HT1080 (cell line): ENCODE measurements around a stretch of chr15.

DNA sequence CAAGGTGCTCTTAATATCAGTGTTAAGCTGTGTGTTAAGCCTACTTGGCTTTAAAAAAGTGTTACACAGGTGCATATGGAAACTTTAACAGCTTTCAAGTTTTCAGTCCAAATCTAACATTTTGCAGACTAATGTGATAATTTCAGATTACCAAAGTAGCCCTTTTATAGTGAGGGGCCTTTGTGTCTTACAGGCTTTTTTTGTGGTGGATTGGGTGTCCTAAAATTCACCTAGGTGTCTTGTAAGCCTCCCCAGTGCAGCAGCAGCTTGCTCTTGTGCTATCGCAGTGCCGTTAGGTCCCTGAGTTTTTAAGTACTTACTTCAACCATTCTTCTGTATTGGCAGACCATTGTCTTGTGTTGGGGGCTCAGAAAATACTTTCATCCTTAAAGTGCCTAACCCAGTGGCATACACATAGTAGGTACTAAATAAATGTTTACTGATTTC, 2.0 kb downstream of the PDE8A start:
RAMPAGE:
- cytosol, long total RNA, result no peak
- long total RNA, result no peak
- nucleus, long total RNA, result no peak

GRCh38 chr15:85005540-85006215, 24.0 kb downstream of the PDE8A start:
RAMPAGE:
- cytosol, long total RNA, result no peak
- long total RNA, result no peak
- nucleus, long total RNA, result no peak

DNA sequence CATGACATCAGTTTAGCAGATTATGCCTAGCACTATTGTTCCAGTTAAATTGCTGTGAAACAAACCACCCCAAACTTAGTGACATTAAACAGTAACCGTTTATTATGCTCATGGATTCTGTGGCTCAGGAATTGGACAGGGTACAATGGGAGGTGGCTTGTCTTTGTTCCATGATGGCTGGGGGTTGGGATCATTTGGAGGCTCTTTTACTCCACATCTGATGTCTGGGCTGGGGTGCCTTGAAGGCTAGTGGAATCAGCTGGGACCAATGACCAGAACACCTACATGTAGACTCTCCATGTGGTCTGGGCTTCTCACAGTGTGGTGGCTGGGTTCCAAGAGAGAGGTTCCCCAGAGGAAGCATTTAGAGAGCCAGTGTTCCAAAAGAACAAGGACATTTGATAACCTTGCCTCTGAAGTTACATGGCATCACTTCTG, 44.5 kb downstream of the PDE8A start:
RAMPAGE:
- cytosol, long total RNA, result no peak
- long total RNA, result no peak
- nucleus, long total RNA, result no peak

GRCh38 chr15:85030124-85031243, 48.8 kb downstream of the PDE8A start:
RAMPAGE:
- cytosol, long total RNA, result no peak
- long total RNA, result no peak
- nucleus, long total RNA, result no peak

DNA sequence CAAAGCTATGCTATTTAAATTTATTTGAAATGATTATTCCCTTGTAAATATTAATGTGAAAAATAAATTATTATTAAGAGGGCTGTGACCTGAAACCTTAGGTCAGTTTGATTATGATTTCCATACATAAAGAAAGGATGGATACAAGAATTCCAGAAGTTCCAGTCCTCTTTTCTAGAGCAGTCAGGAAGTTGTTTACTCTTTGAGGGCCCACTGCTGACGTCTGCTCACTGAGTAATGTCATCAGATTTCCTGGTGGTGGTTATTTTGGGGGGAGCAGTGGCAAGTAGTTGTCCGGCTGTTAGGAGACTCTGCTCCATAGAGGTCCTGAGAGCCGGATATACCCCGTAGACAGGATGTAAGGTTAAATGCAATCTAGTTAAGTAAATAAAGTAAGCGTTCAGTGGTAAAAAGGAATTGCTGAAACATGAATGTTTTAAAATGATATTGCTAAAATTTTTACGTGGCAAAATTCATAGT, 65.5 kb downstream of the PDE8A start:
RAMPAGE:
- cytosol, long total RNA, result no peak
- long total RNA, result no peak
- nucleus, long total RNA, result no peak

DNA sequence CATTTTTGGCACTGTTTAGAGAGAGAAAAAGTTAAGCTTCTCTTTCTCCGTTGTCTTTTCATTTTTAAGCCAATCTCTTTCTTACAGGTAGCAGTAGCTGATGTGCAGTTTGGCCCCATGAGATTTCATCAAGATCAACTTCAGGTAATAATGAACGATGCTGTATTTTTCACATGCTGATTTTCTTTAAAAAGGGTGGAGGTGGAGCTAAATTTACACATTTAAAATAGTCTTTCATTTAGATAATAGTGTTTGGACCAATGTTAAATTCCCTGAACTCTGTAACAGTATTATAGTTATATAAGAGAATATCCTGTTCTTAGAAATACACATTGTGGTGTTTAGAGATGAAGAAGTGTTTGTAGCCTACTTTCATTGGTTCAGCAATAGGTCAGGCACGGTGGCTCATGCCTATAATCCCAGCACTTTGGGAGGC, 82.6 kb downstream of the PDE8A start:
RAMPAGE:
- cytosol, long total RNA, result no peak
- long total RNA, result no peak
- nucleus, long total RNA, result no peak

RAMPAGE:
- cytosol, long total RNA, result no peak
- long total RNA, result no peak
- nucleus, long total RNA, result start-site peak on the minus strand at chr15:85234704-85234732, 43 and 16 reads in 2 replicates
Observed at GRCh38 chr15:85234452-85235105, 145.8 kb upstream of the AKAP13 start.

RAMPAGE:
- cytosol, long total RNA, result no peak
- long total RNA, result no peak
- nucleus, long total RNA, result no peak
Observed at GRCh38 chr15:85335436-85335975, 44.9 kb upstream of the AKAP13 start.

RAMPAGE:
- cytosol, long total RNA, result no peak
- long total RNA, result no peak
- nucleus, long total RNA, result no peak
Observed at GRCh38 chr15:85494039-85494917, 113.9 kb downstream of the AKAP13 start.

DNA sequence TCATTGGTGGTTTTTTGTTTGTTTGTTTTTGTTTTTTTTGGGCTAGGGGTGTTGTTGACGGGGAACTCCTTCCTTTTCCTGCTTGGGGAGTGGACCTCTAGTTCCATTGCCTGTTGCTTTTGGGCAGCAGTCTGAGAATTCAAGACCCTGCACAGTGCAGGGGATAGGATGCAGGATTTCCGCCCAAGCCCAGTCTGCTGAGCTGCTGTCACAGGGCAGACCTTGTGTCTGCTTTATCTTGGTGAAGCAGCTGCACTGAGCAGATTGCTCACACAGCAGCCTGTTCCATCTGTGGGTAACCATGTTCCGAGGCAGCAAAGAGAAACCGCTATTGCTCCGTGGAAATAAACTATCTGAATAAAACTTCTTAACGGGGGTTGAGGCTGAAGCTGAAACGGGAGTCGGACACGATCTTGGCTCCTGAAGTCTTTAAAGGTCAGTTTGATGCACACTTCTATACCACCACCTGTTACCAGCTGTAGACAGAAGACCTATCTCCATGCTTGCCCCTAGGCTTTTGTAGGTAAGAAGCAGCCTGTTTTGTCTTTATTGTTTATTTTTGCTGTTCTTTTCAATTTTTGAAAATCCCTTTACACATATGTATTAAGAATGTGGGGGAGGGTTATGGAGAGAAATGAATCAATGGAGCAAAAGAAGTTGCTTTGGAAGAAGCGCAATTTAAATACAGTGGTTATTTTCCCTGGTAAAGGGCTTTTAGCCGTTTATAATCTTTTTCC, 202.4 kb downstream of the AKAP13 start:
RAMPAGE:
- cytosol, long total RNA, result no peak
- long total RNA, result no peak
- nucleus, long total RNA, result no peak

GRCh38 chr15:85605124-85605543, 189.6 kb downstream of the KLHL25 start:
RAMPAGE:
- cytosol, long total RNA, result no peak
- long total RNA, result no peak
- nucleus, long total RNA, result no peak

DNA sequence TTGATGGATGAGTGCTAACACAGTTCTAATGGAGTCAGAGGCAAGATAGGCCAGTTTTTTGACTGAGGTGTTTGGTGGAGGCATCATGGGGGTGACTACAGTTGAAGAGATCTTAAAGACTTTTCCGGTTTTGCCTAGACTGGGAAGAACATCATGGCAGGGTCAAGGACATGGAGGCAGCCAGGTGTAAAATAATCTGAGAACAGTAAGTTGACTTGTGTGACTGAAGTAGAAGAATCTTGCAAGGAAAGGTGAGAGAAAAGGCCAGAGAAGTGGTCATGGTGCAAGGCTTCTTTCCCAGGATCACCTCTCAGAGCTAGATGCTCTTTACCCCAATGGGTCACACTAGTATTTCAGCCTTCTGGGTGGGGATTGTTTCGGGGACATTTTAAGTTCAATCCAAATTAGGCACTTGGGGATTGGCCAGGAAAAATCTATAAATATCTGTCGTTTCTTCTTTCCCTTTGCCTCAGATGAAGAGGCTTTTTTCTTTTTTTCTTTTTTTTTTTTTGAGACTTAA, 188.1 kb downstream of the KLHL25 start:
RAMPAGE:
- cytosol, long total RNA, result no peak
- long total RNA, result no peak
- nucleus, long total RNA, result no peak

DNA sequence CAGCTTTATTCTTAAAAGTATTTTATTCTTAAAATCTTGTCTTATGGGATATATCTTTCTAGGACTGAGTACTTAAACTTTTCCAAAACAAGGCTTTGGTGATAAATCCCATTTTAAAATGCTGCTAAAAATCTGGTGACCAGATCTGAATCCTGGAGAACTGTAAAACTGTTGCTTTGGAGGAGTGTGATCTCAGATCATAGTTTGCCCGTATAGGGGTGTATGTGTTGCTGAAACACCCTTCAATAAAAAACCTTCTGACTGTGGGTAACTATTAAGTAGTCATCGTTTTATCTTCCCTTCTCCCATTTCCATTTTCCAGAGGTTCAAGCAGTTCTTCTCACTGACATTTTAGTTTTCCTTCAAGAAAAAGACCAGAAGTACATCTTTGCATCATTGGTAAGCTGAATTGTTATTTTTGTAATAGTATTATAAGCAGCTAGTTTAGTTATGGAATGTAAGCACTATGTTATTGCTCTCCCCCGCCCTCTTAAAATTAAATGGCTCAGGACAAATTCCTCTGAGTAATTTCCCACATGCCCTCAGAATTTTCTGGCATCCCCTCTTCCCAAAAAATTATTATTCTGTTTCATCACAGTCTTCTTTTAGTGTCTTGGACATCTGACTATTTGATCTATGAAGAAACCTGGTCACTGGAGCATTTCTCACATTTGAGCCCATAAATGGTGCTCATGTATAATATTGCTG, 68.5 kb downstream of the KLHL25 start:
RAMPAGE:
- cytosol, long total RNA, result no peak
- long total RNA, result no peak
- nucleus, long total RNA, result no peak

DNA sequence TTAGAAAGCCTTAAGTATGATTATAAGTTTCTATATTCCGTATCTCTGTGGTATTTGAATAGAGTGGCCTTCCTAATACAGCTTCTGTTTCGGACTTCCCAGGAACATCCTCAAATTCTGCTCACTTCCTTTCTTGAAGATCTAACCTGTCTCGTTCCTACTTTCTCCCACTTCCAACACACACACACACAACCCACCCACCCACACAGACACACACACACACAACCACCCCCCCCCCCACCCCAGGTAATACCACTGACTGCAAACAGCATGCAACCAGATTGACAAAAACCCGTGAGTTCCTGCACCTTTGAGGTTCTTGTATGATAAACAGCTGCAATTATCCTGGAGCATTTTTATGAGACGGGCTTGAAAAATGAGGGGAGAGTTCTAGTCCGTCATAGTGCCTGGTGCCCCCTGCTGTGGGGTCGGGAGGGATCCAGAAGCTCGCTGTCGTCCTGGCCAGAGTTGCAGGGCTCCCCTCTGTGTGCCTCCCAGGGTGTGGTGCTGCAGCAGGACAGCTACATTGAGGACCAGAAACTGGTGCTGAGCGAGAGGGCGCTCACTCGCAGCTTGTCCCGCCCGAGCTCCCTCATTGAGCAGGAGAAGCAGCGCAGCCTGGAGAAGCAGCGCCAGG, 54.1 kb downstream of the KLHL25 start:
RAMPAGE:
- cytosol, long total RNA, result no peak
- long total RNA, result no peak
- nucleus, long total RNA, result no peak

RAMPAGE:
- cytosol, long total RNA, result no peak
- long total RNA, result no peak
- nucleus, long total RNA, result no peak
Observed at GRCh38 chr15:85838634-85839269, 44.0 kb upstream of the KLHL25 start.

DNA sequence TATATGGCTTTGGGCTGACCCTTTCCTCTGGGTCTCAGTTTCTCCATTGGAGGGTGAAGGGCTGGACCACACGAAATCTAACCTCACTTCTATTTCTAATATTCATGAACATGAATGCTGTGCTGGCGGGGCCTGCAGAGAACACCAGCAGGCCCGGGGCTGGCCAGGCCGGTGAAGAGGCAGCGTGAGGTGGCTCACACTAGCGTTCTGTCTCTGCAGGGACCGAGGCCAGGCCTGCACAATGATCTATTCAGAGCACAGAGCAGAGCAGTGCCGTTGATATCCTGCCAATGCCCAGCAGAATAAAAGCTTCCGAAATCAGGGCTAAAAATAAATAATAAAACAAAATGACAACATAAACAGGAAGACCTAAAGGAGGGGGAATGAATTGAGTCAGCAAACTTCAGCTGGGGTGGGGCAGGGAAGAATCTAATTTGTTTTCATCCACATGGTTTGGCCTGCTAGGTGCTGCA, 837.0 kb downstream of the AGBL1 start:
RAMPAGE:
- cytosol, long total RNA, result no peak
- long total RNA, result no peak
- nucleus, long total RNA, result no peak

GRCh38 chr15:88255594-88255907, 988 bp downstream of the NTRK3 start:
RAMPAGE:
- cytosol, long total RNA, result no peak
- long total RNA, result no peak
- nucleus, long total RNA, result no peak

DNA sequence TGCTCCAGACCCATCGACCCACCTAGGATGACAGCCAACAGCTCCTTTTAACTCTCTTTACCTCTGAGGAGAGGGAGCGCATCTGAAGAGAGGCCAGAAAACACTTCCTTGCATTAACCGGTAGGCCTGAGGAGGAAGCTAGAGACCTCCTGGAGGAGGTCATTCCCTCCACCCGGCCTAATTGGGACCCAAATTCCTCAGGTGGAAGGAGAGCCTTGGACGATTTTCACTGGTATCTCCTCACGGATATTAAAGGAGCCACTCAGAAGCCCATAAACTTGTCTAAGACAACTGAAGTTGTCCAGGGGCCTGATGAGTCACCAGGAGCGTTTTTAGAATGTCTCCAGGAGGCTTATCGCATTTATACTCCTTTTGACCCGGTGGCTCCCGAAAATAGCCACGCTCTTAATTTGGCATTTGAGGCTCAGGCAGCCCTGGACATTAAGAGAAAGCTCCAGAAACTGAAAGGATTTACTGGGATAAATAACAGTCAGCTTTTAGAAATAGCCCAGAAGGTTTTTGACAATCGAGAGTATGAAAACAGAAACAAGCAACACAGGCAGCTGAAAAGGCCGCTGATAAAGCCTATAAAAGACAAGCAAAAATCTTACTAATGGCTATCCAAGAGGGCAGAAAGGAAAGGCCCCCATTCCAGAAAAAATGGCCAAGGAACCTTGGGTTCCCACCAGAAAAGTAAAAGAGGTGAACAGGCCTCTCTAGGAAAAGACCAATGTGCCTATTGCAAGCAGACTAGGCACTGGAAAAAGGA, 4.2 kb downstream of the DET1 start:
RAMPAGE:
- cytosol, long total RNA, result no peak
- long total RNA, result no peak
- nucleus, long total RNA, result no peak

DNA sequence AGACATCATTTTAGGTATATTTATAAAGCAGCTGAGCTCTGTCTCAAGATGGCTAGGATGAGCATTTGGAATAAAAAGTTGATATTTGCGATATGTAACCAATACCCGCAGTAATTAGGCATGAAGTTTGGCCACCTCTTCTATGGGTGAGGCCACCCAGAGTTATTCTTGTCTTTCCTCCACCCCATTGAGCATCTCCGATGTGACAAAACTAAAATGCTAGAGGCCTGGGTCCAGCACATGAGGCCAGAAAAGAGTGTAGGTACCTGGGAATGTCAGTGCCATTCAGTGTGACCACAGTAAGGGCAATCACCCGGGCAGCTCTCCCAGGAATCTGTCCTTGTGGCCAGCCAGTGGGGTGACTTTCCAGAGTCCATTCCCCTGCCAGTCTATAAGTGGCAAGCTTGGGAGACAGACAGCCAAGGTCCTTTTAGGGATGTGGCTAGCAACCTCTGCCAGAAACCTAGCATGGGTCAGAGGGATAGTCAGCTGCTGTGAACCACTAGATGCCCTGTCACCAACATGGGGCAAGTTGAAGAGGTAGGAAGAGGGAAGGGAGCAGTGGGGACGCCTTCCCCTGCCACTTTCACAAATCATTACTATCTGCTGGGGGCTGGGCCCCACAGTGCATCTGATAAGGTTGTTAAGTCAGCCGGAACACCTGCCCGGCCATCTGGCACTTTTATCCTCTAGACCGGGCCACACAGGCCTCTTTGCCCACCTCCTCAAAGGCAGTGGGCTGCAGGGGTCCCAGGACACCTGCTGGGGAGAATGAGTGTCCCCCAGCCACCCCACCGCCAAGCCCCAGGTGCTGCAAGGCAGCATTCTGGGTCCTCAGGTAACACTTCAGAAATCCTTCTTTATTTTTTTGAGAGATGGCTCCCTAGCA, 24.7 kb upstream of the DET1 start:
RAMPAGE:
- cytosol, long total RNA, result no peak
- long total RNA, result no peak
- nucleus, long total RNA, result no peak

GRCh38 chr15:88604252-88604920, 16.8 kb upstream of the AEN start:
RAMPAGE:
- cytosol, long total RNA, result no peak
- long total RNA, result no peak
- nucleus, long total RNA, result no peak